Cardiac ventricle fibroblast (primary cell): Measurements from ENCODE around the gene AP3B1.

GRCh38 chr5:76566703-76566974 is 56.6 kb downstream of the F2RL2 start:
- RAMPAGE, long total RNA, result no peak

DNA sequence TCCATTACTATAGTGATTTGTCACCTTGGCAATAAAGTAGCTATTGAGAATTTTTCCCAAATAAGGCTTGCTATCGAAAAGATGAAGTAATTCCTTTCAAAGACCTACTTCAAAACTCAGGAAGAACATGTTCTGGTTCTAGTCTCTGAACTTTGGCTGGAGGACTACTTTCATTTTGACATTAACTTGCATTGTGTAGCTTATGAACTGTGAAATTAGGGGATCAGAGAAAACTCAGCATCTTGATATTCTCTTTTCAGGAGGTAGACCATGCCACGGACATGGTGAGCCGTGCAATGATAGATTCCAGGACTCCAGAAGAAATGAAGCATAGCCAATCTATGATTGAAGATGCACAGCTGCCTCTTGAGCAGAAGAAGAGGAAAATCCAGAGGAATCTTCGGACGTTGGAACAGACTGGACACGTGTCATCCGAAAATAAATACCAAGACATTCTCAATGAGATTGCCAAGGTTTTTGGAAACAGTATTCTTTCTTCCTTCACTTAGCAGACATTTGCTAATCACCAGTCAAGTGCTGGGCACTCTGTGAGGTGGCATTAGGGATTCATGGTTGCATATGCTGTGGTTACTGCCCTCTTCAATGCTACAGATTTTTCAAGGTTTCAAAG is 20.6 kb upstream of the F2R start:
- RAMPAGE, long total RNA, result no peak

DNA sequence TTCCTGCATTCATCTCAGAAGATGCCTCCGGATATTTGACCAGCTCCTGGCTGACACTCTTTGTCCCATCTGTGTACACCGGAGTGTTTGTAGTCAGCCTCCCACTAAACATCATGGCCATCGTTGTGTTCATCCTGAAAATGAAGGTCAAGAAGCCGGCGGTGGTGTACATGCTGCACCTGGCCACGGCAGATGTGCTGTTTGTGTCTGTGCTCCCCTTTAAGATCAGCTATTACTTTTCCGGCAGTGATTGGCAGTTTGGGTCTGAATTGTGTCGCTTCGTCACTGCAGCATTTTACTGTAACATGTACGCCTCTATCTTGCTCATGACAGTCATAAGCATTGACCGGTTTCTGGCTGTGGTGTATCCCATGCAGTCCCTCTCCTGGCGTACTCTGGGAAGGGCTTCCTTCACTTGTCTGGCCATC is 16.6 kb downstream of the F2R start:
- RAMPAGE, long total RNA, result no peak

GRCh38 chr5:76741464-76741944 is 25.6 kb downstream of the F2R start:
- RAMPAGE, long total RNA, result no peak

DNA sequence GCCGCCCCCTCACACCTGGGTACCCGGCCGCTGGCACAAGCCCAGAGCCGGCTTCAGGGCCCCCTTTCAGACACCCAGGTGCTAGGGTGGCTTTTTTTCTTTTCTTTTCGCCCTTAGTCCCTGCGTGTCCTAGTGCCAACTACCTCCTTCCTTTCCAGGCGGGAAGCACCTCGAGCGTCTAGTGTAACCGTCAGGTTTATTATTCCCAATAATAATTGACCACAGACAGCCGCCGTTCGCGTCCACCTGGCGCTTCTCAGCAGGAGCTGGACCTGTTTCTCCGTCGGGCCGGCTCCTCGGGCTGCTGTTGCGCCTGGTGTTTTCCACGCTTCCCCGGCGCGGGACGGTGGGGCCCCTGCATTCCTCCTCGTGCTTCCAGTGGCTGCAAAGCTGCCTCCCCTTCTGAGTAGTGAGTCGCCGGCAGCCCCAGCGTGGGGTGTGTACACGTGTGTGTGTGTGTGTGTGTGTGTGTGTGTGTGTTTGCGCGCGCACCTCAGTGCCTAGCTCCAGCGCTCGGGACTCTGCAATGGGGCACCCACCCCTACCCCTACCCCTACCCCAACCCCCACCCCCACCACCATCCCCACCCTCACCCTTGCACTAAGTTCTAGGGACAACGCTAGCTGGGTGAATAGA is 29.8 kb upstream of the PDE8B start:
- RAMPAGE, long total RNA, result no peak

DNA sequence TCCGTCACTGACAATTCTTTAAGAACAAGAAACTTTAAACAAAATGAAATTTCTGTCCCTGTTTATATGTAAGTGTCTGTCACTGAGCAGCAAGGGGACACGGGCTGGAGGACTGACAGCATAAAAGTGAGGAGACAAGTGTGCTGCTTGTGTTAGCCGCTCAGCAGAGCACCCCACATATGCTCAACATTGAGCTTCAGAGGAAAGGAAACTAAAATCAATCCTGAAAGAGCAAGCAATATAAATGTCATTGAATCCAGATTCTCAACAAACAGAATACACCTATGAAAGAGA is 115.2 kb downstream of the WDR41 start:
- RAMPAGE, long total RNA, result no peak

GRCh38 chr5:77630483-77631375 is 7.8 kb downstream of the OTP start:
- RAMPAGE, long total RNA, result no peak

- RAMPAGE, long total RNA, result no peak
Observed at GRCh38 chr5:78103523-78103780, 191.0 kb downstream of the AP3B1 start.

GRCh38 chr5:78294107-78295468 is at the start of gene AP3B1:
AP3B1 (minus strand) TSS chr5:78294698.
- RAMPAGE, long total RNA, result no peak

GRCh38 chr5:78475541-78476513 is 115.4 kb downstream of the SCAMP1 start:
- RAMPAGE, long total RNA, result no peak

DNA sequence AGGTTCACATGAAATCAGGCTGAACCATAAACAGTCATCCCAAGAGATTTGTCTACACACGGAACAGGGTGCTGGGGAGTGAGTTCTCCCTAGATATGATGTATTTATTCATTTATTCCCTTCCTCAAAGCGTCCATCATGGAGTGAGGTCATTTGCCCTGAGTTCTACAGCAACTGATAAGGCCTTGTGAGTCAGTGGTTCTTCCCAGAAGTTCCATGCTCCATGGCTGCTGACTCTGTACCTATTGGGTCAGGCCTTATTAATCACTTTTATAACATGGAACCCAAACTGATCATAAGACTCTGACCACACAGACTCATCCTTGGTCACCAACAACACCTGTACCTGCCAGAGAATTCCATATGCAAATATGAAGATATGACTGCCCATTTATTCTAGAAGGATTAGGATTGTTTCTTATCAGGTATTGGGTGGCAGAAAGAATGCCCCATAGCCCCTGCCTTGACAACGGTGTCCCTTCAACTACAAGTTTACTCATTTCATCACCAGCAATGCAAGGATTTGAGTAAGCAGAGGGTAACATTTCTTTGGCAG is 118.1 kb downstream of the LHFPL2 start:
- RAMPAGE, long total RNA, result no peak

- RAMPAGE, long total RNA, result no peak
Observed at GRCh38 chr5:78542795-78543892, 105.4 kb downstream of the LHFPL2 start.

GRCh38 chr5:78628016-78628762 is 20.4 kb downstream of the LHFPL2 start:
- RAMPAGE, long total RNA, result no peak

GRCh38 chr5:78650329-78651000 is 1.9 kb upstream of the LHFPL2 start:
- RAMPAGE, long total RNA, result no peak

DNA sequence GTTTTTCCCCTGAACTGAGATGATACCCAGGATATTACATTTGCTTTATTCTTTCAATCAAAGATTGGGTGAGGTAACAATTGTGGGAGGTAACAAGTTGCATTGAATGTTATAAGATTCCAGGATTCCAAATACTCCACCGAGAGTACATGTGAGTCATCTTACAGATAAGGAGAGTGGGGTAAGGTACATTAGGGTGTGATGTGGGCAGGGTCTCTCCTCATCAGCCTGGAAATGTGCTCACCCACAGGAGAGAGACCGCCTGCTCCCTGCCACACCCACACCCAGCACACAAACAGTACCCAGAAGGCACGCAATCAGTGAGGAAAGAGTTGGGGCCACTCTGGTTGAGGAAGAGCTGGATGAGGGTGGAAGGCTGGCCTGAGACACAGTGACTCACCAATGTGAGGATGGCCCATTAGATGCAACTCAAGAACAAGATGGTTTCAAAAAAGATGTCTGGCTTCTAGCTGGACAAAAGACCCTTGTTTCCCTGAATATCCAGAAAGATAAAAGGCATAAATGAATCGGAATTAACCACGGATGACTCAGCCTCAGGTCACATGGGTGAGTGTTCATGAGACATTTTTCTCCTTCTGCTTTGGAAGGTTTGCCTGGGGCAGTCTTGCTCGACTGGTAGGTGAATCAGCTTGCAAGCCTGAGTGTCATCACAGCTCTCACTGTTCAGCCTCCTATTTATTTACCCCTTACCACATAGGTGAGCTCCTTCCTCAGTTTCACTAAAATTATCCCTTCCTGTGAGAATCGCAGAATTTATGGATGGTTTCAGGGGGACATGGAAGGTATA is 51.1 kb upstream of the LHFPL2 start:
- RAMPAGE, long total RNA, result no peak

DNA sequence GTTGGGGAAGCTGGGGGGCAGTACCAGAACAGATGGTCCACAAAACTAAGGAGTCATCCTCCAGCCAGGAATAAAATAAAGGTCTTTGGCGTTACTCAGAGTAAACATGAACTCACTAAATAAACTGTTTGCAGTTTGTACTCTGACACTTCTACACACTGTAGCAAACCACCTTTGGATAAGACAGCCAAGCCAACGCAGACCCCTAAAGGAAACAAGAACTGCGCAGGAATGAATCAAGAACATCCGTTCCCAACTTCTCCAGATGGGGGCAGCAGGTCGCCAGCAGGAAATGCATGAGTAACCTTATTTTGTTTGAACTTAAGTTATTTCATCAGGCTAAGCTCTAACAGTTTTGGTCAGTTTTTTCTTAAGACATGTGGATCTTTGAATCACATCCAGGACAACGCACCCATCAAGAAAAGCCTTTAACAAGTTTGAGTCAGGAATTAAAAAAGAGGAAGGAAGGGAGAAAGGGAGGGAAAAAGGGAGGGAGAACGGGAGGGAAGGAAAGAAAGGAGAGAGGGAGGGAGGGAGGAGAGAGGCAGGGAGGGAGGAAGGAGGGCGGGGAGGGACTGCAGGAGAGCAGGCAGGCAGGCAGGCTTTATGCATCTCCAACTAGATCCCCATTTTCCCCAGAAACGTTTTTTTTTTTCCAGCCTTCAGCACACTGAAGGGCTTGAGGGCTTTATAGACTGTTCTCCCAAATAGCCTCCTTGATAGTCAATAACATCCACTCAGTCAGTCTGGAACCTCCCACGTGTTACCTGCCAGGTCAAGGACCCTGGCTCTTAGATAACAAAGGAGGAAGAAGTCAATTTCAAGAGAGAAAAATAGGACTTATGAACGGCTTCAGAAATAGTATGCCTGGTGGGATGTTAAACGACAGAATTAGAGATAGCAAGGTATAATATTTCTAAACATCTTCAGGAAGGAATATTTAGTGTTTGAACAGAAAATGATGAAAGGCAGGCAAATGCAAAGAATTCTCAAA is 22.2 kb downstream of the BHMT start:
- RAMPAGE, long total RNA, result no peak

DNA sequence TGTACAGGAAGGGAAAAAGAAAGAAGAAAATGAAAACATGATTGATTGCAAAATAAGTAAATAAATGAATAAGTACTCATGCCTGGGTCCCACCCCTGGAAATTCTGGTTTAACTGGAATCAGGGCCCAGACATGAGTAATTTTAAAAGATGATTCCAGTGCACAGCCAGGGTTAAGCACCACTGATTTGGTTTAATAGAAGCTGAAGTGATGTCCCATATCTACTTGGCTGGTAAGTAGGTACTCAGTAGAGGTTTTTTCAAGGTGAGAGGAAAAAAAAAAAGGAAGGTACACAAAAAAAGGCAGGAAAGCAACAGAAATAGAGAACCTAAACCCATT is 34.1 kb upstream of the HOMER1 start:
- RAMPAGE, long total RNA, result no peak

GRCh38 chr5:80067714-80068315 is 32.7 kb downstream of the THBS4 start:
- RAMPAGE, long total RNA, result no peak

DNA sequence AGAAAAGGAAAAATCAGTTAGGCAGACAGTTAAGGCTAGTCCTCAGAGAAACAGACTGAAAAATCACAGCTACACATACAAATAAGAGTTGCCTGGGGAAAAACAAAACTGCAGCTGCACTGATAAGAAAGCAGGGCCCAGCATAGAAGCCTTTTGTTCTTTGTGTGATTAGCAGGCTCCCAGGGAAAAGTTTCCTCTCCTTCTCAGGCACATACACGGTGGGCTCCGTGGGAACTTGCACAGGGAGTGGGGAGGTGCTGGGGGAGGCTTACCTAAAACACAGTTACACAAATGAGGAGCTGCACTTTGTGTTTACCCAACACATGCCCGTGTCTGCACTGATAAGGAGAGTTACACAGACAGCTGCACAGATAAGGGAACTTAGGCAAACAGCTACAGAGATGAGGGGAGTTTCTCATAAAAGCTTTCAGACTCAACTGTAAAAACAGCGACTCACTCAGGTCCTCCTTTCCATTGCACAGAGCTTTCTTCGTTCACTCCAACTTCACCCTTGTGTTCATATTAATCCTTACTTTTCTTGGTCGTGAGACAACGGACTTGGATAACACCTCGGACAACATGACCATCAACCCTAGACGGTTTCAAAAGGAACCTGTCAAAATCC is 51.0 kb downstream of the SERINC5 start:
- RAMPAGE, long total RNA, result no peak

GRCh38 chr5:80389452-80390058 is 18.3 kb upstream of the ZFYVE16 start:
- RAMPAGE, long total RNA, result no peak